Breast epithelium (tissue), 2 donors: Measurements from ENCODE around the genes OAF, POU2F3 and SC5D.

GRCh38 chr11:119664008-119664807 lies 64.8 kb downstream of the NECTIN1 start:
- PRO-cap: no peak
- RAMPAGE, long total RNA, 2 experiments: no peak in any of the 2 experiments

DNA sequence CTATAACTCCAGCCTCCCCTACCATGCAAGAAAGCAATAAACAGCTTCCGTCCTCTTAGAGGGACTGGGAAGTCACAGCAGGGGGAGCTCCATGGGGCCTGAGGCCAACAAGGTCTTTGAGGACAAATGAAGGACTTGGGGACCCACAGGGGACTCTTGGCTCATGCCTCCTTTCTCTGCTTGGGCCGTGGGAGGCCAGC lies 159.2 kb upstream of the NECTIN1 start:
- PRO-cap: no peak
- RAMPAGE, long total RNA, 2 experiments: no peak in any of the 2 experiments

DNA sequence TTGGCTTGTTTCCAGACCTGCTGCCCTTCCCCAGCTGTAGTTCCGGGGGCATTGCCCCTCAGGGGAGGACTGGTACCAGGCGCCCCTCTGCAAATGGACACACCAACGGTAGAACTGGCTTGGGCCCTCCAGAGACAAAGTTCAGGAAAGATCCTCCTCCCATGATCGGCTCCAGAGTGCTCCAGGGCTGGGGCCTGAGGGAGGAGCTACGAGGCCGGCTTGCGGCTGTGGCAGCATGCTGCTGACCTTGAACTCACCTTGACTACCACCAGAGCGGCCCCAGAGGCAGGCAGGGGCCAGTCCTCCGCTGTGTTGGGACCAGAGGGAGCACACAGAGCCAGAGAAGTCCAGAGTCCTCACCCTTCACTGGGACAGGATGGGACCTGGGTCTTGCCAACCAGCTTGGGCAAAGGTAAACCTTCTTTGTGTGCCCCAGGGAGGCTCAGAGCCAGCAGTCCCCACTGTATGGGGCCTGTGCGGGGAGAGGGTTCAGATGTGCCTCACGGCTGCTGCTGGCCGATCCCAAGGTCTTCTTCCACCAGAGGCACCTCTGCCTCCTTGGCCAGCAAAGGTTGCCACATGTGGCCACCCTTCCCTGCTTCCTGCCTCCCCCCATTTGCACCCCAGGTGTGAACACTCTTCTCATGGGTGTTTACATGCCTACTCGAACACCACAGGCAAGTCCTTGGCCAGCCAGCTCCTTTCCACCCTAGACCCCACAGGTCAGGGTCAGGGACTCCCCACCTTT lies 17.6 kb upstream of the OAF start:
- PRO-cap: no peak
- RAMPAGE, long total RNA, 2 experiments: no peak in any of the 2 experiments

GRCh38 chr11:120210113-120211233 lies at the start of gene OAF:
Gene OAF (plus strand): TSS chr11:120211032.
- PRO-cap: unidirectional peak, plus-strand start at chr11:120210775; unidirectional peak, plus-strand start at chr11:120211032
- RAMPAGE, long total RNA, 2 experiments: start-site peak on the plus strand in 1 of 2 experiments, at chr11:120210739-120210781 at its widest, 16 reads per replicate

GRCh38 chr11:120239572-120240428 lies at the start of gene POU2F3:
Gene POU2F3 (plus strand): TSS chr11:120240140.
- PRO-cap: unidirectional peak, plus-strand start at chr11:120240143
- RAMPAGE, long total RNA, 2 experiments: start-site peak on the plus strand in 1 of 2 experiments, at chr11:120240196-120240252 at its widest, 5 reads per replicate

GRCh38 chr11:120255306-120256094 lies 15.6 kb downstream of the POU2F3 start:
- PRO-cap: no peak
- RAMPAGE, long total RNA, 2 experiments: no peak in any of the 2 experiments

DNA sequence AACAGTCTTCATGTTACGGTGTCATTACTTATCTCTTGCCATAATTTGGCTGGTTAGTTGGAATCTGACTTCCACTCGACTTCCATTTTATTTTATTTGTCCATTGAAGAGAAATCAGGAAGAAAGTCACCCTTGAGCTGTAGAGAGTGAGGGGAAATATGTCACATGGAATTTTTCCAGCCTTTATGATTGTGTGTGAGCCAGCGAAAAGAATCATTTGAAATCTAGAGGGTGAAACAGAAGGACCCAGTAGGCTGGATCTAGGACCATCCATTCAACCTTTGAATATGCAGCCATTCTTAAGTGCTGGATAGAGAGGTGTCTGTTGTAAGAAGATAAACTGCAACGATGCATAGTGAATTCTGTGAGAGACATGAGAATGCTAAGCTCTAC lies 33.0 kb downstream of the POU2F3 start:
- PRO-cap: no peak
- RAMPAGE, long total RNA, 2 experiments: no peak in any of the 2 experiments

GRCh38 chr11:120302871-120303529 lies 22.1 kb upstream of the TLCD5 start:
- PRO-cap: no peak
- RAMPAGE, long total RNA, 2 experiments: no peak in any of the 2 experiments

- PRO-cap: no peak
- RAMPAGE, long total RNA, 2 experiments: no peak in any of the 2 experiments
These were observed 1.1 kb downstream of the TLCD5 start for GRCh38 chr11:120326328-120326527.

- PRO-cap: no peak
- RAMPAGE, long total RNA, 2 experiments: no peak in any of the 2 experiments
These were observed 4.5 kb upstream of the ARHGEF12 start for GRCh38 chr11:120331604-120332194.

DNA sequence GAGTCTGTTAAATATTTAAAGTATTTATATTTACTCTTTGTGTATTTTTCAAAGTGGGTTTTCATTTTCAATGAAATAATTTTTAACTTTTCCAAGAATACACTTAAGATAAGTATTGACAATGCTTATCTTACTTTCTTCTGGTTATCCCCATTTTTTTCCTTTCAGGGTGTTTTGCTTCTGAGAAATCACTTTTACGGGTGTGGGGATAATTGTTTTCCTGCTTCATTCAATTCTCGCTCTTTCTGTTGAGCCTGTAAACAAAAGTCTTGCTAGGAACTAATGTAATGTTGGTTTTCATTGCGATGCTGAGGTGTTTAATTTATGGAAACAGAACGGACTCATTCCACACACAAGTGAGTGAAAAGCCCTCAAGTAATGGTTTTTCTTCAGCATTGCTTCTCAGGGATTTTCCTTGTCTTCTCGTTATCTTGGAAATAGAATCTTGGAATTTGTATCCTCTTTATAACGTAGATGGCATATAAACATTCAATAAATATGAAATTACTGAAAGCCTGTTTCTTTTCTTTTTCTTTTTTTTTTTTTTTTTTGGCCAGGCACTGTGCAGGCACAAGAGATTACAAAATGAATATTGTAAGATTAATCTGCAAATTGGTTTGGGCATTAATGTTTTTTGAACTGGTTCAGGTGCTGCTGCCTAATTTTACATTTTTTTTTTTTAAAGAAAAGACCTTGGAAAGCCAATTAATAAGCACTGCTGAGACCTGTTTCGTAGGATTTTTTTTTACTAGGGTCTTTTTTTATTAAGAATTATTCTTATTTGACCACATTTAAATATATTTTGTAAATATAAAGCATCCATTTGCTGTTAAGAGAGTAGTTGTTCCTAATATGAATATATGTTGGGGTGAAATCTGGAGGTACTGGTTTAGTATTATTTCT lies 2.5 kb downstream of the ARHGEF12 start:
- PRO-cap: no peak
- RAMPAGE, long total RNA, 2 experiments: no peak in any of the 2 experiments

GRCh38 chr11:120446578-120447167 lies 64.9 kb upstream of the GRIK4 start:
- PRO-cap: no peak
- RAMPAGE, long total RNA, 2 experiments: no peak in any of the 2 experiments

DNA sequence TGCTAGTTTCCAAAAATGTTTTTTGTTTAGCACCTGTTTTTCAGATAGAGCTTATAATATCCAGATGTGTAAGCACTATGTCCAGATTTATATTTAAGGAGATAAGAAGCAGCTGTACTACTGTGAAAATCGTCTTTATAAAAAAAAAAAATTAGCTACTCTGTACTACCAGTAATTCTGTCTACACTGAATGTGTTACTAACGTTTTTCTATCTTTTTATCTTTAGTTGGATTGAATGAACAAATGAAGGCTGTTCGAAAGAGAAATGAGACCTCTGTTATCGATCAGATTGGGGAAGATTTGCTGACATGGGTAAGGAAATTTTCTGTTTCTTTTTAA lies 51.1 kb upstream of the GRIK4 start:
- PRO-cap: no peak
- RAMPAGE, long total RNA, 2 experiments: no peak in any of the 2 experiments

DNA sequence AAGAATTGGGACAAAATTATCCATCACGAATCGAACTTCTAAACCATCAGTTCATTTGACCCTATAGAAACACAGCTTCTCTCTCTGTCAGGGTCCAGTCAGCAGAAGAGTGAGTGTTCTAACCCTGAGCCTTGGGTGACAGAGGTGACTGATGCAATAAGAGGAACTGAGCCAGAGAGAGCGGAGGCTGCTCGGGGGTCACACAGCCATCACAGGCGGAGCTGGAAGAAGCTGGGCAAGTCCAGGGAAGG lies 184.1 kb upstream of the TBCEL start:
- PRO-cap: no peak
- RAMPAGE, long total RNA, 2 experiments: no peak in any of the 2 experiments

DNA sequence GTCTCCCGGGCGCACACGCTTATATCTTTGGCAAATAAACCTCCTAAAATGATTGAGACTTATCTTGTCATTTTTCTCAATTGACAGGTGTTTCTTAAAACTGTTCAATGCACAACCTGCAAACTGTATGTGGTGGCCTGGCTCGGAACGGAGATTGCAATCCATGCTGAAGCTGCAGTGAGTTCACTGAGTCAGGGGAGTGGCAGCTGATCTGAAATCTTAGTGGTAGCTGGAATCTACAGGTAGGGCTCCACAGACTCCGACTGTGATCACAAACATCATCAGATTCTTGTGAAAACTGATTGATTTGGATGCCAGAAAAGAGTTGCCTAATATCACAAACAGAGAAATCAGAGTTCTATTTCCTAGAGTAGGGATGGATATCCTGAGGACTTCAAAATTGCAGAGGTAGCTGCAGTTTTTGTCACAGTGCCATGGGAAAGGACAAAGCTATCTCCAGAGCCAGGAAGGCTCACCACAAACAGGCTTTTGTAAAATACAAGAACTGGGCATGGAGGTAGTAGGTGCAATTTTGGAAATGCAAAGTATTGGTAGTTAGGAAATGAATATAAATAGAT lies 57.5 kb upstream of the SC5D start:
- PRO-cap: no peak
- RAMPAGE, long total RNA, 2 experiments: no peak in any of the 2 experiments

DNA sequence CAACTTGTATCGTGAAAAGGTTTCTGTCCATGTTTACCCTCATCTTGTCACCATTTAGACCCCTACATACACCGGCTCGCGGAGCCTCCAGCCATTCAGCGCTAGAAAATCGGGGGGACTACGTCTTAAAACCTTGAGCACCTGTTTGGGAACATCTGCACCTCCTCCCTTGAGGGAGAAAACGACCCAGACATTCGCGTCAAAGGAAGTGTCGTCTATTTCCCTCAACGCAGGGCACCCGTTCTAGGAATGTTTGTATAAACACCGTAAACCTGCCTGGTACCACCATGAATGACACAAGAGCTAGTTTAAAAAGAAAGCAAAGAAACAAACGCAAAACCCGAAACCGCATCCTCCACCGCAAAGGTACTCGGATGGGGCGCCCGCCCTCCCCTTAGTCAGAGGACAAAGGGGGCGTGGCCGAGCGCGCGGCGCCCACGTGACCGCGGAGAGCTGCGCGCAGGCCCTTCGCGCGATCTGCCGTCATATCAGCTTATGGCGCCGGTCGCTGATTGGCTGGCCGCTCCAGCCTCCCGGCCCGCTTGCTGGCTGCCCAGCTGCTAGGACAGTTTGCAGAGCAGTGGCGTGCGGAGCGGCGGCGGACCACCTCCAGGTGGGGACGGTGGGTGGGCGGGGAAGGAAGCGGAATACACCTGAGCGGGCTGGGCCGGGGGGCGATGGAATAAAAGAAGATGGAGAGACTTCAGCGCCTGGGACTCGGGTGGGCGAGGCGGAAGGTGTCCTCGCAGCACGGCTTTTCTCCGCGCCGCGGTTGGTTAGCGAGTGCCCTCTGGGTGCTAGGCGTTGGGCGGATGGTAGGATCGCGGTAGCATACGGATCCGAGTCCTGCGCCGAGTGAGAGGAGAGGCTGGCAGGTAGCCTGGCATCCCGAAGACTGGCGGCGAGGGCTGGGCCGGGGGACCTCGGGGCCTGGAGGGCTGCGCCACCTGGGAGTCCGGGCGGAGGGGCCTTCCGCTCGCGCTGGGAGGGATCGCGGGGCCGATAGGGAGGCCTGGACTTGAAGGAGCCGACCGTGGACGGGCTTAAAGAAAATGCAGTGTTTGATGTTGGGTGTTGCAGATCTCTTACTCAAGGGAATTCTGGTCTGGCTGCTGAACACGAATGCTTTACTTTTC lies at the start of gene SC5D:
Gene SC5D (plus strand): TSS at position 568 of the 1,136 bp plus-strand sequence.
- PRO-cap: bidirectional peak, plus-strand start at position 568 of the sequence, minus-strand start at position 368 of the sequence
- RAMPAGE, long total RNA, 2 experiments: start-site peak on the plus strand in 2 of 2 experiments, centred at positions 513 to 566 of the sequence, 23 to 339 reads per replicate

DNA sequence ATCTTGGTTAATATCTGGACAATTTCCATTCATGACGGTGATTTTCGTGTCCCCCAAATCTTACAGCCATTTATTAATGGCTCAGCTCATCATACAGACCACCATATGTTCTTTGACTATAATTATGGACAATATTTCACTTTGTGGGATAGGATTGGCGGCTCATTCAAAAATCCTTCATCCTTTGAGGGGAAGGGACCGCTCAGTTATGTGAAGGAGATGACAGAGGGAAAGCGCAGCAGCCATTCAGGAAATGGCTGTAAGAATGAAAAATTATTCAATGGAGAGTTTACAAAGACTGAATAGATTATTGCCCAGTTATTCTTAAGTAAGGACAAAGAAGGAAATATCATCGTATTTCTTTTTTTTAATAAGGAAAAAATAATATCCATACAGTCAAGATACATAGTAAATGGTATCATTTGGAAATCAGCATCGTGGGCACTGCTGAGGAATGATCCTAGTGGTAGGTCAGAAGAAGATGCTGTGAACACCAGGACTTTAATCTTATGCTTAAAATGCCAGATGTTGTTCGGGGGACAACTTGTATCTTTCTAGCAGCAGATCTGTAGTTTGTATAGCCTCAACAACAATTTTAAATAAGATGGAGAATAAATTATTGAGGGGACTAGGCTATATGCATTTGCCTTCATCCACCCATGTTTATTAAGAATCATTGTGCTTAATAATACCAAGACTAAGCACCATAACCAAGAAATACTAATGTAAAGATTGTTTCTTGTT lies 14.8 kb downstream of the SC5D start:
- PRO-cap: no peak
- RAMPAGE, long total RNA, 2 experiments: no peak in any of the 2 experiments

GRCh38 chr11:121377730-121378191 lies 74.4 kb upstream of the SORL1 start:
- PRO-cap: no peak
- RAMPAGE, long total RNA, 2 experiments: no peak in any of the 2 experiments

DNA sequence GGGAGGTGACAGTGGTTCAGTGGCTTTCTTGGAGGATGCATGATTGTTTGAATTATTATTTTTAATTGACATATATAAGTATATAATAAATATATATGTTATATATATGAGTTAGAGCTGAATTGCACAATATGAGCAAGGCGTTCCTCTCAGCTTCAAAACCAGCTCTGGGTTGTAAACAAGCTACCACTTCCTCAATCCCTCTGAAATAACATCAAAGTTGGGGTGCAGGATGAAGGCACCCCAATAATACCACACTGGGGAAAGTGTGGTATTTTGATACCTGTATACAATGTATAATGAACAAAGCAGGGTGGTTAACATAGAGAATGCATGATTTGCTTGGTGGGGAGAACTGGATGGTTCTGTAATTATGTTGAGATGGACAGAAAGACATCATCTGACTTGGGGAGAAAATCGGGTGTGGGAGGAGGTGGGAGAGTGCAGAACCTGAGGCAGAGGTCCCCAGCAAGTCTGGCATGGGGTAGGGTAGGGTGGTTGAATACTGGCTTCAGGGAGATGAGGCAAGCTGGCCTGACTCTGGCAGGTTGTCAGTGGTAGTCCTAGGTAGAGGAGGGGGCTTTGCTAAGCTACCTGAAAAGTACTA lies 1.6 kb upstream of the SORL1 start:
- PRO-cap: no peak
- RAMPAGE, long total RNA, 2 experiments: no peak in any of the 2 experiments

DNA sequence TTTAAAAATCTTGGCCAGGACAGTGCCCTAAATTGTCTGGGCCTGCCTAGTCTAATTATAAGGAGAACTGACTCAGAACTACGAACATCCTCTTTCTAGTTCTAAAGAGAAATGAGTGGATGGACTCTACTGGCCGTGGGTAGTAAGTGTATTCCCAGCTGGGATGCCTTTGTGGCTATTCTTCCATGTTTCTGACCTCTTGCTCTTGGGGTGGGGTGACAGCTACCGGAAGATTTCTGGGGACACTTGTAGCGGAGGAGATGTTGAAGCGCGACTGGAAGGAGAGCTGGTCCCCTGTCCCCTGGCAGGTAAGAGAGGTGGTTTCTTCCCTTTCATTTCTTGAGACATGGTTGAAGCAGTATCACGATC lies 98.2 kb downstream of the SORL1 start:
- PRO-cap: no peak
- RAMPAGE, long total RNA, 2 experiments: no peak in any of the 2 experiments